ENCODE data around the genes ORC4 and MMADHC.

- PRO-cap, 2 experiments = no peak in any of the 2 experiments
Observed at GRCh38 chr2:144434745-144435542, 85.0 kb downstream of the ZEB2 start.

DNA sequence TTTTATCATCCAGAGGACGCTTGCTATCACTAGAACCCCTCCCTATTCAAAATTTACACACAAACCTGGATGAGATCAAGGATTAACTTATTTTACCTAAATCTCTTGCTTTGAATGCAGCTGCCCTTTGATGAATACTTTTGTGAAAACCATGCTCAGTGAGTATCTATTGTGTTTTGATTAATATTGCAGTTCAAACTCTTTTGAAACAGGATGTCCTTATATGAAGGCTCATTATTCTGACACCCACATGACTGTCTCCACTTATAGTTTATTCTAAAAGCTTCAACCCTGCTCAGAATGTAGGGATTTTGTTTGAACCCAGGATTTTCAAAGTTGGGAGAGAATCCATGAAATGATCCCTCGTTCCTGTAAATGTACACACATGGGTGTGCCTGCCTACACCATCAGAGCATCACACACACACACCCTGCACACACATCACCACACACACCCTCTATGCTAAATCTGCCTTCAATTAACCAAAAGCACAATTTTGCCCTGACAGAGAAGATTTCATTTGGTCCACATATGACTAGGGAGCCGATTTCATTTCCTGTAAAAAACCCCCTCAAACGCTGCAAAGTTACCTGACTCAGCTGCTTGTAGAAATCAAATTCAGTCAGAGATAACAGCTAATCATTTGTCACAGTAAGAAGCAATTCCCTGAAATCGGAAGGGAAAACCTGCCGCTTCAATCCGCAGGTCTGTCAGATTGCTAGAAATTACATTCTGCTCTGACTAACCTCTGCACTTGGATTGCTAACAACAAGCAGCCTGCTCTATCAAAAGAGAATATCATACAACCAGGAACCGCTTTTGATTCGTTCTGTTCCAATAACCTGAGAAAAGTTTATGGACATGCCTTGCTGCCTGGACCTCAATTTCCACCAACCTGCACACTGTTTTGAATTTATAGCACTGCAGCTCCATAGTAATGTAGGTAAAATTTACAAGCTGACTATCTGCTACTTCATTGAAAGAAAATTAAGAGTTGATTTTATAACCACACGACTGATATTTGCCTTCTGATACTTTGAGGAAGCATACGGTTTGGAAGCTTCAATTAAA lies 65.1 kb downstream of the ZEB2 start:
- PRO-cap, 2 experiments = no peak in any of the 2 experiments

- PRO-cap, 2 experiments = no peak in any of the 2 experiments
Observed at GRCh38 chr2:144465720-144466302, 54.1 kb downstream of the ZEB2 start.

GRCh38 chr2:144480424-144481115 lies 39.3 kb downstream of the ZEB2 start:
- PRO-cap, 2 experiments = no peak in any of the 2 experiments

DNA sequence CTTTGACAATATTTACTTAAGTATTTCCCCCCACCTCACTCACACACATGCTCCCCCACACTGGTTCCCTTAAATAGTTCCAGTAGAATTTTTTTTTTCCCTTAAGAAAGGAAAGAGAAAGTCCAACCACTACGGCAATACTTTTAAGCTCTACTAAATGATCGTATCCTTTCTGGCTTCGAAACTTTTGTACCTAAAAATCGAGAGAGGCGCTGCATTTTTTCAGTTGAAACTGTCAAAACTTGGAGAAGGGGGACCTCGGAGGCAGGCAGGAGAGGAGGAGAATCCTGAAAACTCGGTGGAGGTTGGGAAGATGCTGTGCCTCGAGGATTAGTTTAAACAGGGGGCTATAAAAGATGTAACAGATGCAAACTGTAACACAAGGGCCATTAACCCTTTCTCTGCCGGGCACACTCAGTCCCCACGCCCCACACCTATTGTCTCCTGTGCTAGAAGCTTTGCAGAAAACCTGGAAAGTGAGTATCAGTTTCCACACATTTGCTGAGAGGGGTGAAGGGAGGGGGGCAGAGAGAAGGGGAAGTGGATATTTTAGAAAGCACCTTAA lies 1.7 kb downstream of the ZEB2 start:
- PRO-cap, 2 experiments = no peak in any of the 2 experiments

DNA sequence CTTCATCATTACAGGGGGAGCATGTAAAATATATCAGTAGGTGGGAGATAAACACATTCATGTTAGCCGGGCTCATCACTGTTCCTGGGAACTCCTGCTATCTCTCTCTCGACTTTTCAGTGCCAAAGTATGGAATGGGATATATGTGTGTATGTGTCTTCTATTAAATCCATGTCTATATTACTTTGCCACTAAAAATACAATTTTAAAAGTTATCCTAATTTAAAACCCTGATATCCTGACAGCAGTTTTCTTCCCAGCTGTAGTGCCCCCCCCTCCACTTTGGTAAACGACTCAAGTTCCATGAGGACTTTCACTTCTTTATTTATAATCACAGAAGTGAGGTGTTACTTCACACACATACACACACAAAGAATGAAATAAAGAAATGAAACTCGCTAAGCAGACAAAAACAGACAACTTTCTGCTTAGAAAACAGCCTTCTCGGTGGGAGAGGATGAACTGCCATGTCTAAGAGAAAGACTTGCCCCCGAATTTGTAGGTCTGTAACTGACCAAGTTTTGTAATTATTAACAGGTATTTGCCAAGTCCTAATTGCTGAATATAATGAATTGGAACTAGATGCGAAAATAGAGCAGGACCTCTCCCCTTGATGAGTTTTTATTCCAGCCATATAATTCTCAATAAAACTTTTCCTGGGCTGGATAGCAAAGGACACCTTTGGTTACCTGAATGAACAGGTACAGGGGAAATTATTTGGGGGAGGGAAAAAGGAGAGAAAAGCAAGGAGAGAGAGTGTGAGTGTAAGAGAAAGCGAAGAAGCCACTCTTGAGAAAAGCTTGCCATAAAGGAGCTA lies 737 bp downstream of the ZEB2 start:
- PRO-cap, 2 experiments = no peak in any of the 2 experiments

GRCh38 chr2:144650869-144651191 lies 130.9 kb upstream of the ZEB2 start:
- PRO-cap, 2 experiments = no peak in any of the 2 experiments

- PRO-cap, 2 experiments = no peak in any of the 2 experiments
Observed at GRCh38 chr2:144834945-144835568, 315.1 kb upstream of the ZEB2 start.

DNA sequence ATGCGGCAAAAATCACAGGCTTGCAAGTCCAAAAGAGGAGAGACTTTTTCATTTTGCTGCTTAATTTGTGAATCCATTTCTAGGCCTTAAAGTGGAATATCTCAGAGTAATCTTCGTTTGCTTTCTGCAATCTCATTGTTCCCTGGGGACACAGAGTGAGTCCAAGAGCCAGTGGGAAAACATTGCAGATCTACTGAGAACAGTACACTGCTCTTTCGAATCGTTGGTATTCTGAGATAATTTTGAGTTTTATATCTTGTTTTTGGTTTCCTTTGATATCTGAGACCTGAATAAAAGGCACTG lies 418.0 kb upstream of the ZEB2 start:
- PRO-cap, 2 experiments = no peak in any of the 2 experiments

DNA sequence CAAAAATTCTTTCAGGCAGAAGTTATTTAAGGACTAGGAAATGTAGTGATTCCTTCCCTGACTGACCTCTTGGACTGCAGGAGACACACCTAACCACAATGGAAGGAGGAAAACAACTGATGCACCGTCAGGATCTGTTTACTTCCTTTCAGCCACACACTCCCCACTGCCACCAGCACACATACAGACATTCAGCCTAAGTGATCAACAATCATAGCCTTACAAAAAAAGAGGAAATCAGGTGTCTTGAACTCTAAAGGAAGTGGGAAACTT lies 213.6 kb upstream of the ACVR2A start:
- PRO-cap, 2 experiments = peak in 1 of 2 experiments; most common minus-strand start position 136 of the sequence (in 1)

DNA sequence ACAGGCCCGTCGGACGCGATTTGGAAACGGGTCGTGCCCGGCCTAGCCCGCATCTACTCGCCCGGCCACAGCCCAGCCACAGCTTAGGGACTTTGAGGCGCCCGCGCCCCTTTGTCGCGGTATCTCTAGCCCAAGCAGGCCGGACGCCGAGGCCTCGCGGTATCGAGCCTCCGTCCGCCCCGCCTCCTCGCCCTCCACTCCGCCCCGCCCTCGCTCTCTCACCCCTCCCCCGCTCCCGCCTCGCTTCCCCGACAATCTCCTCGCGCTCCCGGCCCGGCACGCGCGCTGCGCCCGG lies 775 bp upstream of the ACVR2A start:
- PRO-cap, 2 experiments = no peak in any of the 2 experiments

DNA sequence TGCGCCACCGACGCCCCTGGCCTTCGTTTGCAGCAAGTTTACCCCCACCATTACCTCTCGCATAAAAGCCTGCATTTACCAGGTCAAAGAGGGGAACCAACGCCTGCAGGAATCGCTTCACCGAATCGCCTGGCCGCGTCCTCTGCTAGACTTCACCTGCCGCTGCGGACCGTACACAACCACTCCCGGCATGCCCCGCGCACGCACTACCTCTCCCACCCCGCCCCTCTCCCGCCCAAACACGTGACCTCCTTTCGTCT lies at the start of gene ORC4:
ORC4 (minus strand) TSS at position 184 of the 260 bp plus-strand sequence.
- PRO-cap, 2 experiments = peak in 2 of 2 experiments; most common minus-strand start position 144 of the sequence (in 2)

- PRO-cap, 2 experiments = no peak in any of the 2 experiments
Observed at GRCh38 chr2:148422401-148423086, 222.0 kb upstream of the EPC2 start.

DNA sequence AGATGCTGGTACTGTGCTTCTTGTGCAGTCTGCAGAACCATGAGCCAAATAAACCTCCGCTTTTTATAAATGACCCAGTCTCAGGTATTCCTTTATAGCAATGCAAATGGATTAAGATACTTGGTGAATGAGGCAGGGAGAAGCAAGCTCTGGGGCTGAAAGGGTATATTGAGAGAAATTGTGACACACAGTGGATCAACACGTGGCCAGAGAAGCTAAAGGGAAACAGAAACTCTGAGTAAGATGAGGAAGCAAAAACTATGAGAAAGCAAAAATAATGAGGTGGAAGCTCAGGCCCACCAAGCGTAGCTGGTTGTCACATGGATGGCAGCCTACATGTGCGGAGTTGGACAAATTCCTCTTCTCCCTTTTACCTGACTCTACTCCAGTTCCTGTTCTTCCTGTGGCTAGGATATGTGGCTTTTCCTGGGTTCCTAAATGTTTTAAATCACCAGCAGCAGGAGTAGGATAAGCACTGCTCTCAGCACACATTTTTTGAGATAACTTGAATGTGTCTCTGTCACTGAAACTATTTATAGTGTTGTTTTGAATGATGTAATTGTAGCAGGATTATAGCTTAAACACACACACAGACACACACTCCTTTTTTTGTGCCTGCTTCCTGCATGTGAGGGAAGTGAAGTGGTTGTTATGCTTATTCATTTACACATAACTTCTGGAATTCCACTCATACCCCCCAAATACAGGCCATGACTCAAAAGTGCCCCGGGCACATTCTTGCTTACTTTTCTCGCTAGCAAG lies 30.1 kb upstream of the EPC2 start:
- PRO-cap, 2 experiments = no peak in any of the 2 experiments

GRCh38 chr2:148696037-148696679 lies 51.6 kb downstream of the EPC2 start:
- PRO-cap, 2 experiments = no peak in any of the 2 experiments

- PRO-cap, 2 experiments = no peak in any of the 2 experiments
Observed at GRCh38 chr2:148922308-148922807, 47.3 kb downstream of the KIF5C start.

DNA sequence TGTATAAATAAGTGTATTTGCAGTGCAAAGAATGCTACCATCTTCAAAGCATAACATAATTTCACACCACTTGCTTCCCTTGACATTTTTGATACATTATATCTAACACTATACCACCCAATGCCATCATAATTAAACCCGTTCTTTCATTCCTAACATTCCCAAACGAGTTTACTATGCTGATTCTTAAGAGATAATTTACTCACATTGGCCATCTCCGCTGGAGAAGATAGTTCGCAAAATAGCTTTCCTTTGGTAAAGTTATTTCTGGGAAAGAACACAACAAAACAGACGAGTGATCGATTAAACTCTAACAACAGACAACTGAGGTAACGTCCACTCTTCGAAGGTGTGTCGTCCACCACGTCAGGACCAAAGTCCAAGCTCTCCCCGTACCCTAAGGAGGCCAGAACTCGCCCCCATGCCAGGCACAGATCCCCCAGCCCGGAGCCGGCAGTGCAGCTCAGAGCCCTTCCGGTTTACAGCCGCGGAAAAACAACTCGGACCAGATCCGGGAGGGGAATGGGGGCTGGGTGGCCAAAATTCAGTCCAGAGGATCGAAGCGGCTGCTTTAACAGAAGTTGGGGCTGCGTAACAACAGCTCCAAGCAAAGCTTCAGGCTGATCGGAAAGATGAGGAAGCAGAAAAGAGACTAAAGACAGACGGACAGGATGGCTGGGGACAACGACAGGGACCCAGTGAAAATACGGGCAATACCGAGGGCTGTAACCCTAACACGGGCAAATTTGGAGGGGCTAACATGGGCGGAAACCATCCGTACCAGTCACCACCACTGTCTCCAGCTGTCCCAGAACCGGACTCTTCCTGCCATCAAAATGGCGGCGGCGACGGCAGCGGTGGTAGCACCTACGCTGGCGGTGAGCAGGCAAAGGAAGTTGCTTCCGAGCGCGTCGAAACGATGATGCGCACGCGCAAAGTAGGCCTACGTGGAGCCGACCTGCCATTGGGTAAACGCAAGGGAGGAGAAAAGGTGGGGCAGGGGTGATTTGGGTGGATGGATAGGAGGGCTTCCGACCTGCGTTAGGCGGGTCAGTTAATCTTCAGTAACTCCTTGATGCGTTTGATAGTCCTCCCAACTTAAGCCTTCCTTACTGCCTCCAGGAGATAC lies at the start of gene MMADHC:
MMADHC (minus strand) TSS at position 893 of the 1,129 bp plus-strand sequence.
- PRO-cap, 2 experiments = peak in 2 of 2 experiments; most common plus-strand start position 834 of the sequence (in 2); most common minus-strand start position 833 of the sequence (in 2)

GRCh38 chr2:150001789-150002085 lies 414.2 kb upstream of the MMADHC start:
- PRO-cap, 2 experiments = no peak in any of the 2 experiments

GRCh38 chr2:150485621-150485840 lies 1.9 kb downstream of the RND3 start:
- PRO-cap, 2 experiments = no peak in any of the 2 experiments

DNA sequence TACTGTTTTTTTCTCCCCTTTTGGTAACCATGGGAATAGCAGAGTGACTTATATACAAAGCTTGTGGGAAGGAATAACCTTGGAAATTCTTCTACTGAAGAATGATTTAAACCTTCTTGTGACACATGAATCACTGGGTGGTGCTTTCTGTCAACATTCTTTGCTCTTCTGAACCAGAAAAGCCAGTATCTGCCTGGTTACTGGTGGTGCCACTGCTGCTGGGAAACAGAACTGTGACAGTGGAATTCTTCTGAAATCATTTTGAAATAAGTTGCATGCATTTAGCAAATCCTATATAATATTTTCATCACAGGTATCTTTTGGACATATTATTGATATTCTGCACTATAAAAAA lies 39.4 kb upstream of the RND3 start:
- PRO-cap, 2 experiments = no peak in any of the 2 experiments